ENCODE measurements around the genes SNX8 and GRIFIN.

DNA sequence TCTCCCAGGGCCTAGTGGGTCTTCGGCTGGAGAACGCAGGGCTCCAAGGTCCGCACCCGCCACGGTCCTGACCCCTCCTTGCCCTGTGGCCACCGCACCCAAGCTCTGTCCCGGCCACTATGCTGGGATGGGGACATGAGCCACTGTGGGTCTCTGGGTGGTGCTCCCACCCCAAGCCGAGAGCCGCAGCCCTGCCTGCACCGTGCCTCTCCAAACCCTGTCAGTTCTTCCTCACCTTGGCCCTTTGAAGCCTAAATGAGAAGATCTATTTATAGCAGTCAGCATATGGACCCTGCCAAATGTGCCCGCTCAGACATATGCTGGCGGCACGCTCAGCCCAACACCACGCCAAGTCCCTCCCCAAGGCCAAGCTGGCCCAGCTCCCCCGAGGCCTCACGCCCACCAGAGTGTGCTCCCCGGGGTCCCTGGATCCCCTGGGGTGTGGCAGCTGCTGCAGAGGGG, 56.1 kb downstream of the ELFN1 start:
- PRO-cap, 2 experiments = no peak in any of the 2 experiments

DNA sequence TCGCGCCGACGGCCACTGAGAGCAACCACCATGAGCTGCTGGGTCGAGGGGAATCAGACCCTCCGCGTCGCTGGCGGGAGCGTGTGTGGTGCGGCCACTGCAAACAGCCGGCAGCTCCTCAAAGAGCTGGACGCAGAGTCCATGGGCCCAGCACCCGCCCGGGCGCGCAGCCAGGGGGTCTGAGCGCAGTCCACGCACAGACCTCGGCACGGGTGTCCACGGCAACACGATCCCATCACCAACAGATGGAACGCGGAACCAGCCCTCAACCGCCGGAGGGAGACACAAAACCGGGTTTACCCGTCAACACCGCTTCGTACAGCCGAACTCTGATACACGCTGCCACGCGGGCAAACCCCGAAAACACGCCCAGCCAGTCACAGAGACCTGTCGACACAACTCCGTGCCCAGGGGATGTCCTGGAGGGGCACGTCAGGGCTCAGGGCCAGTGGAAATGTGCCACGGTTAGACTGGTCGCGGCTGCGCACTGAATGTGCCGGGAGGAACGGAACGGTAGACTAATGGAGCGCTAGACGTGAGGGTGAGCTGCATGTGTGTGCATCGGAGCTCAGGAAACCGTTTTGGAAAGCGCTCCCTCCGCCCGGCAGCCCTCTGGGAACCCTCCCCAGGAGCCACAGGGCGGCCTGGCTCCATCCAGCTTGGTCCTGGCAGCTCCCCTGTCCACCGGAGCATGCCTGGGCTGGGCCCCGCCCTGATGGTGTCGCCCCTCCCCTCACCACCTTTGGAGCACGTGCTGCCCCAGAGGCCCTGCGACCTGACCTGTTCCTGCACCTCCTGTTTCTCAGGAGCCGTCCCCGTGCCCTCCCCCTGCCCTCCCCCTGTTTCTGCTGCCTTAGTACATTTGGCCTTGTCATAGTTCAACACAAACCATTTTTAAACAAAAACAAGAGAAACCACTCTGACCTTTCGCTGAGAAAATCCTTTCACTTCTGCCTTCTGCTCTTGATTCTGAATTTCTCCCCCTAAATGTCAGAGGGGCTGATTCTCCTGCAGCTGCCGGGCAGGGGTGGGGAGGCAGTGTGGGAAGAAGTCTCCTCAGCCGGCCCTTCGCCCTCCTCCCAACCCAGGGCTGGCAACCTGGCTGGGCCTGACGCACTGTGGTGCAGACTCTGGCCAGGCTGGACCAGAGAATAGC, 147.5 kb downstream of the ELFN1 start:
- PRO-cap, 2 experiments = no peak in any of the 2 experiments

- PRO-cap, 2 experiments = no peak in any of the 2 experiments
Observed at GRCh38 chr7:1842838-1843957, 173.1 kb downstream of the ELFN1 start.

- PRO-cap, 2 experiments = no peak in any of the 2 experiments
Observed at GRCh38 chr7:1848121-1849007, 178.3 kb downstream of the ELFN1 start.

- PRO-cap, 2 experiments = no peak in any of the 2 experiments
Observed at GRCh38 chr7:1923383-1923681, 253.3 kb downstream of the ELFN1 start.

DNA sequence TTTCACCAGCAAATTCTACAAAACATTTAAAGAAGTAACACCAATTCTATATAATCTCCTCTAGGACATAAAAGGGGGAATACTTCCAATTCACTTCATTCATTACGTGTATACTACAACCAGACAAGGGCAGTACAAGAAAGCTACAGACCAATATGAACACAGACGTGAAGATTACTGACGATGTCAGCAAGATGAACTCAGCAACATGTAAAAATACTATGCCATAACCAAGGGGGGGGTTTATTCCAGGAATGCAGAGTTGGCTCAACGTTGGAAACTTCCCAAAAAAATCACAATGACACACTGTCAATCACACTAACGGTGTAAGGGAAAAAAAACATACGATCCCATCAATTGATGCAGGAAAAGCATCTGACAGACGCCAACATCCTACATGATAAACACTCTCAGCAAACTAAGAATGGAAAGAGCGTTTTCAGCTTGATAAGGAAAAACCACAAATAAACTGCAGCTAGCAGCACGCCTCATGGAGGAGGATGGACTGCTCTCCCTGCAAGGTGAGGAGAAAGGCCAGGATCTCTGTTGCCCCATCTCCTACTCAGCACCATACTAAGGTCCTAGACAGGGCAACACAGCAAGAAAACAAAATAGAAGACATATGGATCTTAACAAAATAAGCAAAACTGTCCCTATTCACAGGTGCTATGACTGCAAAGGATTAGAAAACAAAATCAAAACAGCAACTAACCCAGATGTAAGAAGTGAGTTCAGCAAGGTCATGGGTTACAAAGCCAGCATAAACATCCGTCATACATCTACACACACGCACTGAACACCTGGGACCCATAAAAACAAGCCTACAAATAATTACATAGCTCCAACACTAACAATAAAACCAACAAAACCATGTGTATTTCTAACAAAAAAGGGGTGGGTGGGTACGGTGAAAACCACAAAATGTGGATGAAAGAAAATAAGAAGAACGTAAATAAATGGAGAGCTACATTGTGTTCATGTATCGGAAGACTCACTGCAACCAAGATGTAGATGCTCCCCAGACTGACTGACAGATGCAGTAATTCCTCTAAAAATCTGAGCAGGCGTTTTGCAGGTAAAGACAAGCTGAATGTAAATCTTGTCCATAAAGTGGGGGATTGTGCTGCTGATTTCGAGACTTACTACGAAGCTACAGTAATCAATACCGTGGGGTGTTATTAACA, 256.6 kb downstream of the ELFN1 start:
- PRO-cap, 2 experiments = no peak in any of the 2 experiments

DNA sequence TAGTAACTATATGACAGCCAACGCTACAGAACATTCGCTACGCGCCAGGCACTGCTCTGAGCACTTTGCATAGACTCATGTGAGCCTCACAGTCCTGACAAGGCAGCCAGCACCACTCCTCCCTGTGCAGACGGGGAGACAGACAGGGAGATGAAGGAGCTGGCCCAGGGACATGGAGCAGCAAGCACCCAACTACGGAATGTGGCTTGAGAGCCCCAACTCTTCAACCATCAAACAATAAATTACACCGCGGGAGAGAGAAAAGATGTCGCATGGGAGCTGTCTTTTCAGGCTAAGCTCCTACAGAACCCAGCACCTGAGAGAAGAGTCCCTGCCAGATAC, 18.7 kb downstream of the MAD1L1 start:
- PRO-cap, 2 experiments = no peak in any of the 2 experiments

DNA sequence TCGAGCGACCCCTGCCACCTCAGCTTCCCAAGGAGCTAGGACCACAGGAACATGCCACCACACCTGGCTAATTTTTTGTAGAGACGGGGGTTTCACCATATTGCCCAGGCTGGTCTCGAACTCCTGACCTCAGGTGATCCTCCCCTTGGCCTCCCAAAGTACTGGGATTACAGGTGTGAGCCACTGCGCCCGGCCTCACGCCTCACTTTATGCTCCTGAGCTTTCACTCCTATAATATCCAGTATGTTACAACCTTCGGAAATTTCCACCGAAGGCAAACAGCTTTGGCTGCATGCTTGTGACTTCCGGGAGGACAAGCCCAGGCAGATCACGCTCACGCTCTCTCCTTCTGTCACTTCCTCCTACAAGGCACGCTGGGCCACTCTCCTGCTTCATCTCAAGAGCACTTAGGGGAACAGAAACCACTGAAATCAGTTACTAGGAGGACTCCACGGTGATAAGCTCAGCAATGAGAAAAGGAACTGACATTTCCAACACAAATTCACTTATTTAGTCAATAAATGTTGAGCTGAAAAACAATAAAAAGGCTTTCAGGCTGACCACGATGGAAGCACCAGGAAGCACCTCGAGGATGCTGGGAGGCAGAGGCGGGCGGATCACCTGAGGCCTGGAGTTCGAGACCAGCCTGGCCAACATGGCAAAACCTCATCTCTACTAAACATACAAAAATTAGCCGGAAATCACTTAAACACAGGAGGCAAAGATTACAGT, 4.5 kb upstream of the MAD1L1 start:
- PRO-cap, 2 experiments = no peak in any of the 2 experiments

DNA sequence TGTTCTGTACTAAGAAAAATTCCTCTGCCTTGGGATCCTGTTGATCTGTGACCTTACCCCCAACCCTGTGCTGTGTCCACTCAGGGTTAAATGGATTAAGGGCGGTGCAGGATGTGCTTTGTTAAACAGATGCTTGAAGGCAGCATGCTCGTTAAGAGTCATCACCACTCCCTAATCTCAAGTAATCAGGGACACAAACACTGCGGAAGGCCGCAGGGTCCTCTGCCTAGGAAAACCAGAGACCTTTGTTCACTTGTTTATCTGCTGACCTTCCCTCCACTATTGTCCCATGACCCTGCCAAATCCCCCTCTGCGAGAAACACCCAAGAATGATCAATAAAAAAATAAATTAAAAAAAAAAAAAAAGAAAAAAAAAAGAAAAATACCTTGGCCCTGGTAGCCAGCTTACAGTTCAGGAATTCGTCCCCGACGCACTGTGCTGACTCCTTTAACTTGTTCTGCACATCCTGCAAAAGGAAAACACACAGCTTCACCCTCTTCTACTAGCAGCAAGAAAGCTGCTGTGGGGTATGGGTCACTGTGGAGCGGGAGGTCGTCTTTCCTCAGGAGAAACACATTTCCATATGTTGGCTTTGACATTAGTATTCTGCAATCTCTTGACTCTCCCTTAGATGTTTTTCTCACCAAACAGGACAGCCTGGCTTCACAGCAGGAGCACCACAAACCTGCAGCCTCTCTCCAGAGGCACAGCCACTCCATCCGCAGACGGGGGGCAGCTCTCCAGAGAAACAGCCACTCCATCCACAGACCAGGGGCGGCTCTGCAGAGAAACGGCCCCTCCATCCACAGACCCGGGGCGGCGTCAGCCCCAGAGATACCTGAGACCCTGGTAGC, 27.4 kb downstream of the NUDT1 start:
- PRO-cap, 2 experiments = no peak in any of the 2 experiments

- PRO-cap, 2 experiments = peak in 2 of 2 experiments; most common plus-strand start chr7:2314677 (in 1); most common minus-strand start chr7:2314419 (in 2)
Observed at GRCh38 chr7:2314088-2314907, at the start of gene SNX8. TSS of gene SNX8 (minus strand) at chr7:2314441.

GRCh38 chr7:2399648-2400564, 3.5 kb upstream of the CHST12 start:
- PRO-cap, 2 experiments = no peak in any of the 2 experiments

DNA sequence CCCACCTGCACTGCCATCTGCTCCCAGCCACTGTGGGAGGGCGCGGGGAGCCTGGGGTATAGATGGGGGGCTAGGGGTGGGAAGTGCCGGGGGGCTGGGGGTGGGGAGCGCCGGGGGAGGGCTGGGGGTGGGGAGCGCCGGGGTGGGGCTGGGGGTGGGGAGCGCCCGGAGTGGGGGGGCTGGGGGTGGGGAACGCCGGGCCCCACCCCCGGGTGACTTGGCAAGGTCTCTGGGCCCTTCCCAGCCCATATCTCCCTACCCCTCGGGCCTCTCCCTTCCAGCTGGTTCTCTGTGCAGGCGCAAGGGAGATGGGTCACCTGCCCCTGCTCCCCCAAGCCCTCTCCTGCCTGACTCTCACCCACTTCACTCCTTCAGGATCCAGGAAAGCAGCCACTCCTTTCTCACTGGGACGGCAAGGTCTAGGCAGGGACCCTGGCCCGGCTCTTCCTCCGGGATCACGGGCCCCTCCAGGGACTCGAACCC, at the start of gene GRIFIN:
Gene GRIFIN (minus strand): TSS at position 32 of the 483 bp plus-strand sequence.
- PRO-cap, 2 experiments = no peak in any of the 2 experiments

DNA sequence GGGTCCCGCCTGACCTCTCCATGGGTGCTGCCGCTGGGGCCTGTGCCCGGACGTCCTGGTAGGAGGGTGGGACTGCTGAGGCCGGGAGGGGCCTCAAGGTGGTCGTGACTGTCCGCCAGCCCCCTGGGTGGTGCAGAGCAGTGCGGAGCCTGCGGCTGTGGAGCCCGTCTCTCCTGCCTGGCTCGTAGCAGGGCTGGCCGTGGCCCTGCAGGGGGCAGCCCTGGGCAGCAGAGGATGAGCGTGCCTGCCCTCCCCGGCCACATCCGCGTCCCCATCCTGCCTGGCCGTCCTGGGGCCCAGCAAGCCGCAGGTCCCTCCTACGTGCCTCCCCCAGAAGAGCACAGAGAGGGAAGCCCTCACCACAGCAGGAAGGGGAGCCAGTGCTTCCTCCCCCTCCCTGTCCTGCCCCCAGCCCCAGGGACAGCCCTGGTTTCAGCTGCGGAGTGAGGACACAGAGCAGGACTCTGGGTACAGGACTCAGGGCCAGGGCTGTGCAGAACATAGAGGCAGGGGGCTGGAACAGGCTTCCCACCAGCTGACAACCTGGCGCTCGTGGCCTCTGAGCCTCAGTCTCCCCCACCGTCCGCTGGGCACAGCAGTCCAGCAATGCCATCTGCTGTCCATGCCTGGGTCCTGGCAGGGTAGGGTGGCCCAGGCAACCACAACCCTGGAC, 1.5 kb upstream of the GRIFIN start:
- PRO-cap, 2 experiments = no peak in any of the 2 experiments

- PRO-cap, 2 experiments = no peak in any of the 2 experiments
Observed at GRCh38 chr7:2508061-2508829, 11.3 kb upstream of the LFNG start.

- PRO-cap, 2 experiments = peak in 2 of 2 experiments; most common minus-strand start chr7:2565321 (in 2)
Observed at GRCh38 chr7:2565033-2565455, 6.3 kb downstream of the IQCE start.

DNA sequence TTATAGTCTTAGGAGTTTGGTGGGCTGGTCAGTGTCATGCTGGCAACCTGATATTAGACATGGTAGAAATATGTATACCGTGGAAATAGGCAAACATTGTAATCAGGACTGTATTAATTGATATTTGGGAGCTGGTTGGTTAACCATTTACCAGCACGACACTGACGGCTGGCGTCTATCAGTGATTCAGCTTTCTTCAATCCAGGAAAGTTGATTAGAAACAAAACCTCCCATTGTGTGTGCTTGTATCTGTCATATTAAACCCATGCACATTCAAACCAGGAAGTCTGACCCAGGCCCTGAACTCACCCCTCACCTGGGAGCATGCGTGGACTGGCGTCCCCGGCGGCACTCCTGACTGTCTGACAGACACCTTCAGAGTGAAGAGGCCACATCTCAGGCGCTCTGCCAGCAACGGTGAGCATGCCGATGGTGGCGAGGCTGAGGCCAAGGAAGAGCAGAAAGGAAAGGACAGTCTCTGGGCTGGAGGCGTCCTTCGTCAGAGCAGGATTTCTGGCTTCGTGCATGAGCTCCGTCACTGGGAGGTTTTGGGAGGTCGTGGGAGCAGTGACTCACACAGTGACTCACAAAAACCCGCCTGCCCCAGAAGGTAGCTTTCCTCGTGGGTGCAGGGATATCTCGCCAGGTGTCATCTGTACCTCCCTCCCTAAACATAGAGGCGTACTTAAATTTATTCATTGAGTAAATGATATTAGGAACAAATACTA, 13.3 kb downstream of the IQCE start:
- PRO-cap, 2 experiments = no peak in any of the 2 experiments

- PRO-cap, 2 experiments = peak in 1 of 2 experiments; most common plus-strand start chr7:2611189 (in 1); most common minus-strand start chr7:2611019 (in 1)
Observed at GRCh38 chr7:2610856-2611320, 20.9 kb upstream of the TTYH3 start.

DNA sequence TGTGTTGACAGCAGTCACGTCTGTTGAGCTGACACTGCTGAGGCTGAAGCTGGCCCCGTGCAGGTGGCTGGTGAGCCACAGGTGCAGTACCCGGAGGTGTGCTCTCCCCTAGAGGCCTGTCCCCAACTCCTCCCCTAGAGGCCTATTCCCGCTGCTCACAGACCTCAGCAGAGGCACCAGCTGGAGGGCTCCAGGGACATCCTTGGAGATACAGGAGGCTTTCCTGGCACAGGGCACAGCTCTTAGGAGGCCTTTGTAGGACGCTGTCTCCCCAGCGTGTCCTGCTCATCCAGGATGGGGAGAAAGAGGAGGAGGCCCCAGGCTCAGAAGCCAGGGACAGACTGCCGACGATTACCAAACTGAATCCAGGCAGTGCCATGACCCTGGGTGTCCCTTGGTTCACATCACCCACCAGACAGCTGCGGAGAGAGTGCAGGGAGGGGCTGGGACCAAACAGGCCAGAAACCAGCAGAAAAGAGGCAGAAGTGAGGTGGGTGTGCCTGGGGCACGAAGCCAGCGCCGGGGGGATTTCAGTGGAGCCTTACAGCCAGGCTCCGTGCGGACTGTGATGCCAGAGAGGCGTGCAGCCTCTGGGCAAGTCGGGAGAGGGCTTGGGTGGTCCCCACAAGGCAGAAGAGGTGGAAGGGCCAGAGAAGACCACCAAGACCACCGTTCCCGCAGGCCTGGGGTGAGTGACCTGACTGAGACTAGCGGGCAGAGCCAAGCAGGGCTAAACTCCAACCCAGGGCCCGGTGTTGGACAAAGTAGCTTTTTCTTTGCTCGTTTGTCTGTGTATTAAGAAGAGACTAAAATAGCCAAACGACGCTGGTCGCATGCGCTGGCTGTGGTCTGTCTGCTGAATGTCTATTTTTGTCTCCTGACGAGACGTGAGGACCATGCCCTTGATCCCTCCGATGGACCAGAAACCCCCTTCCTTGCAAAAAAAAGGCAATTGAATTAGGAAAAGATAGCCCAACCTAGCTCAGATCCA, 18.3 kb upstream of the TTYH3 start:
- PRO-cap, 2 experiments = no peak in any of the 2 experiments

DNA sequence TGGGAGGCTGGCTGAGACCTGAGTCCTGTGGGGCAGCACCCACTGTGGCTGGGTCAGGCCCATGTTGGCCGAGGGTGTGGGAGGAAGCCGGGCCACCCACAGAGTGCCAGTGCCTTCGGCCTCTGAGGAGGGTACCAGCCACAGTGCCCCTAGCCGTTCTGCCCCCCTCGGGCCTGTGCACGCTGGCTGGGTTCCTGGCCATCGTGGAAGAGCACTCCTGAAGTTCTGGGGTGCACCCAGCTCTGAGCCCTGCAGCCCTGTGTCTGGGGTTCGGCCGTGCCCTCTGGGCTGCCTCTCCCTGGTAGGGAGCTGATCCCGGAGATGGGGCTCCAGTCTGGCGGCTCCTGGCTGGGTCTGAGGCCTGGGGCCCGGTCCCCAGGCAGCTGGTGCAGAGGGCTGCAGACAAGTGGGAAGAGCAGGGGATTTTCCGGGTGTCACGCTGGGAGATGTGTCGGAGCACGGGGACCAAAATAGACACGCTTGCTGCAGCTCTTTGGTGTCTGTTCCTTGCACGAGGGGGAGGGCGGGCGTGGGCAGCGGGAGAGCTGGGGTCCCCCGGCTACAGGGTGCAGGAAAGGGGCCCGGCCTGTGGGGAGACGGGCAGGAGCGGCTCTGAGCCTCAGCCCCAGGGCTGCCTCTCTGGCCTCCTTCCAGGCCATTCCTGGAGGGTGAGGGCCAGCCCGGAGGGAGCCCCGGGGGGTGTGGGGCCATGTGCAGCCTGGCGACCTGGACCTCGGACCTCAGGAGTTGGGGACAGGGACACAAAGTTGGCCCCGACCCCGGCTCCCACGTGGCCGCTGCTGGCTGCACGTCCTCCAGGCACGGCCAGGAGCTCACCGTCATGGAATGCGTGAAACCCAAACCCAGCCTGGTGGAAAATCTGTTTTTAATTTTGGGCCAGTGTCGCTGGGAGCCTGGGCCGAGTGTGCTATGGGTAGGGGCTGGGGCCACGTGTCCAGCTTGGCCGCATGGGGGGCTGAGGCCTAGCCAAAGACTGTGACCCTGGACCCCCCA, 6.4 kb downstream of the TTYH3 start:
- PRO-cap, 2 experiments = no peak in any of the 2 experiments

DNA sequence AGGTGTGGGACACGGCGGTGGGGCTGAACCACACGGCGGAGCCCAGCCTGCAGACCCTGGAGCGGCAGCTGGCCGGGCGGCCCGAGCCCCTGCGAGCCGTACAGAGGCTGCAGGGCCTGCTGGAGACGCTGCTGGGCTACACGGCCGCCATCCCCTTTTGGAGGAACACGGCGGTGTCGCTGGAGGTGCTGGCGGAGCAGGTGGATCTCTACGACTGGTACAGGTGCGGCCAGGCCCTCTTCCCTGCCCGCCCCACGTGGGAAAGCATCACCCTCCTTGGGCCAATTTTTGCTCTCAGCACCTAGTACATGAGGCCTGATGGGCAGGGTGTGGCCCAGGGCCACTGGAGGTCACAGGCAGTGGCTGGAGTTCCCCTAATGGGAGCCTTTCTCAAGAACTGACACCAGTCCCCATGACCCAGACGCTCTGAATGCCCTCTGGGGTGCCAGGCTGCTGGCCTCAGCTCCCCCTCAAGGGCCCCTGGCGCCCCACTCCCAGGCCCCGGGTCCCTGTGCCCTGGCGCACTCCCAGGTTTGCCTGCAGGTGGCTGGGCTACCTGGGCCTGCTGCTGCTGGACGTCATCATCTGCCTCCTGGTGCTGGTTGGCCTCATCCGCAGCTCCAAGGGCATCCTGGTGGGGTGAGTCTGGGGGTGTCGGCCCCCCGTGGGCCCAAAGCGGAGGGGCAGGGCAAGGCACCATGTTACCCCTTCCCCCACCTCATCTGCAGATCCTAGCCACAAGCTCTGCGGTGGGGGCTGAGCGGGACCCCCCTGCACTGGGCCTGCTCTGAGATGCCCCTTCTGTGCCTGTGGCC, 15.8 kb downstream of the TTYH3 start:
- PRO-cap, 2 experiments = no peak in any of the 2 experiments

All from Colon Carcinoma Metastatic in the Brain (tissue), 2 donors.